Endothelial cell (in vitro differentiated cells): Measurements from ENCODE around the genes ACP1 and PXDN.

DNA sequence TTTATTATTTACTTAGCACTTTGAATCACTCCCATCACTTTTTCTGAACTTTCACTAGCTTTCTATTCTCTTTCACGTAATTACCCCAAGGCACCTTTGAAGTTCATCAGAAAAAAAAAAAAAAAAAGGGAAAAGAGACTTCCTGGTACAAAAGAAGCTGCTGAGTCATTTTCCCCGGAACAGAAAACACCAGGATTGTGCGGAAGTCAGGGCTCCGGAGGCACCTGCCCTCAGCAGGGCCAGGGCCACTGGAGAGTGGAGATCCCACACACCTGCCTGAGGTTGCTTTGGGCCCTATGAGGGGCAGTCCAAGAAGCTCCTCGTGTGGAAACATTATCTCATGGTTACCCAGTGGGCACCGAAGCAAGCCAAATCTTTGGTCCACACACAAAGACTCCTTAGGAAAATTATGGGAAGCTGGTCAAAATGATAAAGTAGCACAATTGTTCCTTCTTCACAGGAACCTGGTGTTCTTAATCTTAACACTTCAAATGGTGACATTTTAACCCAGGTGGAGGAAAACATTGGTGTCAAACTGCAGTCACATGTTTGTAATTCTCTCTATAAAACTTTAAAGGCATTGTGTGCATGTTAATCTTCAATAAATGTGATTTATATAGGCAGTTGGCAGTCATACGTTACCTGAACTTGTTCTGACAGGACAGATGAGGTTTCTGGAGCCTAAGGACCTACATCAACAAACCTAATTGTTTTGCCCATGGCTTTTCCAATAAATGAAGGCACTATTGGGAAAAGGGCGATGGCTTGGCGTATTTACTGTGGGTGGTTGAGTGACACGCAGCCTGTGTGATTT lies 23.3 kb upstream of the FAM110C start:
- PRO-cap: unidirectional peak, plus-strand start at position 182 of the sequence

DNA sequence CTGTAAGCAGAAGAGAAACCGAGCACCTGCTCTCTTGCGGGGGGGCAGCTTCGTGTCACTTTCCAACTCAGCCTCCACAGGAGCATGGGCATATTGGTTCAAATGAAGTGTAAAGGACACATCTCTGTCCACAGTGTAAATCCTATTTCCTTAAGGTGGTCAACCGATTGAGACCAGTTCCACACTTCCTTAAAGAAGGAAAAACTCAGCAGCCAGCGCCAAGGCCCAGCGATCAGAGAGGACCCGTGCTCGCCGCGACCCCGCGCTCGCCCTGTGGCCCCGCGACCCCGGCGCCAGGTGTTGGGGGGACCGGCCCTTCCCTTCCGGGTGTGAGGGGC lies 678 bp downstream of the SH3YL1 start:
- PRO-cap: bidirectional peak, plus-strand start at position 192 of the sequence, minus-strand start at position 85 of the sequence; unidirectional peak, plus-strand start at position 192 of the sequence

GRCh38 chr2:264309-265023 lies at the start of gene ACP1:
Gene ACP1 (plus strand): TSS chr2:264947.
- PRO-cap: bidirectional peak, plus-strand start at chr2:264947, minus-strand start at chr2:264779

DNA sequence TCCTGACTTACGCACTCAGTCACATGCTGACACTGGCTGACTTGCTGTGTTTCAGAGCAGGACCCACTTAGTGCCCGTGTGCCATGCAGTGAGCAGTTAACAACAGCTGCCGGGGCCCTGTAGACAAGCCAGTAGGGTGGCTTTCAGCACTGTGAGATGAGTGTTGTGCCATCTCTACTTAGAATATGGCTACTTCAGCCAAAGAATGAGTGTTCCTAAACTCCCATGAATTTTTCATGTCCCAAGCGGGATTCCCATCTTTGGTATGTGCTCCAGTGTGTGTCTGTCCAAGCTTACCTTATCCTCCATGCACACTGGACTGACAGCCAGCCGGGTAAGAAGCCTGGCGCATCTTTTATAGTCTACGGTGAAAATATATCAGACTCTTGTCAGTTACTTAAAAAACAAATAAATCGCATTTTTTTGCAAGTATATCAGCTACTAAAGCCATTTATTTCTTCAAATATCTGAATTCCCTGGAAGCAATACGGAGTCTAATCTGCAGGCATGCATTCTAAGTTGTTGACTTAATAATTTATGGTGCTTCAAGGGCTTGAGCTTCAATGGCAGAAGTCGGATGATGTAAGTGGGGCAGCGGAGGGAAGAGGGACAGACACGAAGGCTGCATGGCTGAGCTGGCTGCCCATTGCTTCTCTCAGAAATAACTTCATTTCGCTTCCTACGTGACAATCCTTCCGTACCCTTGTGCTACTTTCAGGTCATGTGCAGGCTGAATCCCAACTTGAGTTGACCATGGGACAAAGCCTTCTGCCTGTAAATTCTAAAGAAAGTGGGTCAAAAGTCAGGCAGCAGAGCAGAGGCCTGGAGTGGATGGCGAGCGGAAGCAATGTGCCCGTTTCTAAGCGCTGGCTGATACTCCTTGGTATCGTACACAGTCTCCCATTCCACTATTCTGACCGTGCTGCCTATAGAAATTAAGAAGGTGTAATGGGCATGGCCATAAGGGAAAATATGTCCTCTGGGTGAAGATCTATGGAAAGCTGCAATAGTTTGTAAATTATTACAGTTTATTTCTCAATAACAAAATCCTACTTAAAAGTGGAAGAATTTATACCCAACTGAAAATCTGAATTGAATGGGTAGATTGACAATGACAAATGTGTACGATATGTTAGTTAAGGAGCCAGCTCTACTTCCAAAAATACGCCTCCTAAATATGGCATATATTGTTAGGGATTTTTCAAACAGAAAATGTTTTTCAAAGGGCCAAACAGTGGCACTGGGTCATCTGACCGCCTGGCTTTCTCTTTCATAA lies 4.6 kb downstream of the ALKAL2 start:
- PRO-cap: no peak

GRCh38 chr2:286693-287499 lies 995 bp downstream of the ALKAL2 start:
- PRO-cap: unidirectional peak, plus-strand start at chr2:287315

GRCh38 chr2:439796-440557 lies 152.1 kb upstream of the ALKAL2 start:
- PRO-cap: no peak

DNA sequence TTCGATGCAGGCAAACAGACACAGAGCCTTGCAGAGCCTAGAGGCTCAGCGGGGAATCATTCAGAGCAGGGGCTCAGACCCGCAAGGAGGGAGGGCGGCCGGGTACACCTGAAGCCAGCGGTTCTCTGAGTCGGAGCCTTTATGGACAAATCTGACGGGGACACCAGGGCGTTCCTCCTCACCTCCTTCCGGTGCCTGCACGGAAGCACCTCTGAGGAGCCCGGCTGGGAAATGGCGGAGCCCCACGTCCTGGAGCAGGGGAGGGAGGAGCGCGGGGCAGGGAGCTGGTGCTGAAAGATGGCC lies 193.5 kb upstream of the ALKAL2 start:
- PRO-cap: unidirectional peak, plus-strand start at position 59 of the sequence; bidirectional peak, plus-strand start at position 214 of the sequence, minus-strand start at position 102 of the sequence

DNA sequence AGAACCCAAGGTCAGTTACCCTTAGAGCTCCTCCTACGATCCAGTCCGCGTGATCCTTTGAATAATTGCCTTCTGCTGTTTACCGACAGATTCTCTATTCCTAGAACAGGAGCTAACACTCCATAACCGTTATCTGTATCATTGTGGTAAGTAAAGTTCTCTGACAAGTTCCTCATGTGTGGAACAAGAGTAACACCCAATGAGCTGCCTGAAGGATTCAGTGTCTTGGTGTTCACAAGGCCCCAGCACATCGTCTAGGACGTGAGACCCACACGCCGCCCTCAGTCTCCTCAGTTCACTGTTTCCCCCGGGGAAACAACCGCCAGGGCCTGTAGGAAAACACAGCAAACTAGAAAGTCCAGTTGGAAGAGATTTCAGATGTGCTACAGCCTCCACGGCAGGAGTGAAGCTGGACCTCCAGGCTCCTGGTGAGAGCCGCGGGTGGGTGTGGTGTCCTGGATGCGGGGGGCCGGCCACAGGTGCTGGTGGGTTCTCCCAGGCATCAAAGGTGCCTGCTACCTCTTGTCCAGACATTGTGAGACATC lies 131.5 kb downstream of the TMEM18 start:
- PRO-cap: no peak

- PRO-cap: no peak
These were observed 87.6 kb downstream of the TMEM18 start for GRCh38 chr2:589421-590112.

DNA sequence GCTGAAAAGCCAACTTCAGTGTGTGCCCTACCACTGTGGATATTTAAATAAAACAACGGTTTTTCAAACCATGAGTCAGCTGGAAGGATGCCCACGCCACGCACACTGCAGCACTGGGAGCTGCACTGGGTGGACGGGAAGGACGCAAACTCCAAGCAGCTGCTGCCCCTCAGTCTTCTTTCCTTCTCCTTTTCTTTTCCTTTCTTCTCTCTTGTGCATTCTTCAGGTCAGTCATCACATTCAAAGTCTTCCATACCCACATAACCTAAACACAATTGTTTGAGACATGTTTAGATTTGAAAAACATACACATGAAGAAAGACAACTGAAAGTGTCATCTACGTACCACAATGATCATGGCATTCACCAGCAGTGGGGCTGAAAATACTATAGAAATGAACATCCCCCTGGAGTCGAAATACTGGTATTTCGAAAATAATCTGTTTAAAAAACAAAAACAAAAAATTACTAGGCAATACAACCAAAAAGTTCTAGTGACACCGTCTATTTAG lies 7.7 kb downstream of the TMEM18 start:
- PRO-cap: no peak

- PRO-cap: bidirectional peak, plus-strand start at chr2:695435, minus-strand start at chr2:695285
These were observed 17.9 kb upstream of the TMEM18 start for GRCh38 chr2:694949-695611.

GRCh38 chr2:1415115-1415895 lies 2.0 kb downstream of the TPO start:
- PRO-cap: no peak

GRCh38 chr2:1561319-1561639 lies 148.0 kb downstream of the TPO start:
- PRO-cap: no peak

DNA sequence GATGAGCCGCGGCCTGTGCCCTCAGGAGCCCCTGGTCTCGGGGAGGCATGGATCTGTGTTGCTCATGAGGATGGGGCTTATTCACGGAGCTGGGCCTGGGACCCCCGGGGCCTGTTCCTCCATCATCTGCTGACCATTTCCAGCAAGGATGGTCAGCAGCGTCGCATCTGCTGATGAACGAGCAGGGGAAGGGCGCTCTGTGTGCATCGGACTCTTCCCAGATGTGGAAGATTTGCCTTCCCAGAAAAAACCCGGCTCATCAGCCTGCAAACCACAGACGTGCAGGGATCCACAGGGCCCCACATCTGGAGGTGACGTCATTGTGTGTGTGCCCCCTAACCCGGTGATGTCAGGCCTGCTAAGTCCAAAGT lies 144.0 kb downstream of the PXDN start:
- PRO-cap: no peak

GRCh38 chr2:1600767-1601408 lies 143.4 kb downstream of the PXDN start:
- PRO-cap: no peak

DNA sequence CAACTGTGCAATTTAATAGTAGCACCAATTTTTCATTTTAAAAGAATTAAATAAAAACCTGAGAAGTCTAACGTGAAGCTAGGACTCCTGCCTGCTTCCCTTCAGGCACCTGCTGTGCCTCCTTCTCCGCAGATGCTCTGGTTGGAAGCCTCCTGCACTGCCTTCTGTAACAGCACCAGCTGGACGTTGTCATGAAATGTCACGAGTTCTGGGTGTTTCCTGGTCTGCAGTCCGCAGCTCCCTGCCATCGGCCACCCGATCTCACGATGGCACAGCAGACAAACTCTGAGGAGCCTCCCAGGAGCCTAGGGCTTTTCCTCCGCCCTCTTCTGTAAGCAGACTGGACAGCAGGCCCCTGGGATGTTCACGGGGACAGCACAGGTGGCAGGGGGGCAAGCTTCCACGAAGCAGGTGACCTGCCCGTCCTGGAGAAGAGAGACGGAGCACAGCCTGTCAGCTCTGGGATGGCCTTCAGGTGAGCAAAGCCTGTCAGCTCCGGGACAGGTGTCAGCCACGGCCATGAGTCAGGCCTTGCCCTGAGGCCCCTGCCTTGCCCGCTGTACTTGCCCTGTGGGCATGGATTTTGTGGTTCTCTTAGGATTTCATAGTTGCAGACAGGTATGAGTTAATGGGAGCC lies 110.3 kb downstream of the PXDN start:
- PRO-cap: no peak

DNA sequence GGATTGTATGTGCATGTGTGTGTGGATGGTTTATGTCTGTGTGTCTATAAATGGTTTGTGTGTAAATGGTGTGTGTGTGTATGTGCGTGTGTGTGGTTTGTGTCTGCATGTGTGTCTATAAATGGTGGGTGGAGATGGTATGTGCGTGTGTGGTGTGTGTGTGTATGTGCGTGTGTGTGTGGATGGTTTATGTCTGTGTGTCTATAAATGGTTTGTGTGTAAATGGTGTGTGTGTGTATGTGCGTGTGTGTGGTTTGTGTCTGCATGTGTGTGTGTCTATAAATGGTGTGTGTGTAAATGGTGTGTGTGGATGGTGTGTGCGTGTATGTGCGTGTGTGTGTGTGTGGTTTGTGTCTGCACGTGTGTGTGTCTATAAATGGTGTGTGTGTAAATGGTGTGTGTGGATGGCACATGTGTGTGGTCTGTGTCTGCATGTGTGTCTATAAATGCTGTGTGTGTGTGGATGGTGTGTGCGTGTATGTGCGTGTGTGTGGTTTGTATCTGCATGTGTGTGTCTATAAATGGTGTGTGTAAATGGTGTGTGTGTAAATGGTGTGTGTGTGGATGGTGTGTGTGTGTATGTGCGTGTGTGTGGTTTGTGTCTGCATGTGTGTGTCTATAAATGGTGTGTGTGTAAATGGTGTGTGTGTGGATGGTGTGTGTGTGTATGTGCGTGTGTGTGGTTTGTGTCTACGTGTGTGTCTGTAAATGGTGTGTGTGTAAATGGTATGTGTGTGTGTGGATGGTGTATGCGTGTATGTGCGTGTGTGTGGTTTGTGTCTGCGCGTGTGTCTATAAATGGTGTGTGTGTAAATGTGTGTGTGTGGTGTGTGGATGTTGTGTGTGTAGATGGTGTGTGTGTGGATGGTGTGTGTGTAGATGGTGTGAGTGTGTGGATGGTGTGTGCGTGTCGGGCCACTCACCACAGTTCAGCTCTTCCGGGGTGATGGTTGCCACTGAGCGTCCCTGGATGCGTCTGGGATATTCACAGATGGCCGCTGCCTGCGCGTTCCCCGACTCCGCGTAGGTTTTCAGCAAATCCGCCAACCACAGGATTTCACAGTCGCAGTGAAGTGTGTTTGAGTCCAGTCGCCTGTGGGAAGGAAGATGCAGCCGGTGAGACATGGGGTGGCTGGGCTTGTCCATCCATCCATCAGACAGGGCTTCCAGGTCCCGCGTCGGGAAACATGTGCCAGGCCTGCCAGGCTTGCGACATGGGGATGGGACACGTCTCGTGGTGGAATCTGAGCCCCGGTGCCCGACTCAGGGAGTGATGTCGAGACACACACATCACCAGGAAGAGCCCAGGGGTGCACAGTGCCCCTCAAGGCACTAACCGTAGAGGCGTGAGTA lies 64.6 kb downstream of the PXDN start:
- PRO-cap: no peak

GRCh38 chr2:1744142-1745075 lies at the start of gene PXDN:
Gene PXDN (minus strand): TSS chr2:1744515.
- PRO-cap: bidirectional peak, plus-strand start at chr2:1744668, minus-strand start at chr2:1744513

DNA sequence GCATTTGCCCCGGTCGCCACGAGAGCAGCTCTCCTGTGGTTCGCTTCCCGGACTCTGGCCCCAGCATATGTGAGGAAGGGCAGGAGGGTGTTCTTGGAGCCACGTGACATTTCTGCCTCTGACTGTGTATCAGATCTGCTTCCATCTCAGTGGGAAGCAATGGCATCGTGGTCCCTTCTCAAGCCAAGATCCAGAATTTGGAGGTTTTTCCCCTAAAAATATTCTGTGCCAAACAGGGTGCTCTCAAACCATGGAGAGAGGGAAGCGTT lies 74.2 kb upstream of the PXDN start:
- PRO-cap: no peak

DNA sequence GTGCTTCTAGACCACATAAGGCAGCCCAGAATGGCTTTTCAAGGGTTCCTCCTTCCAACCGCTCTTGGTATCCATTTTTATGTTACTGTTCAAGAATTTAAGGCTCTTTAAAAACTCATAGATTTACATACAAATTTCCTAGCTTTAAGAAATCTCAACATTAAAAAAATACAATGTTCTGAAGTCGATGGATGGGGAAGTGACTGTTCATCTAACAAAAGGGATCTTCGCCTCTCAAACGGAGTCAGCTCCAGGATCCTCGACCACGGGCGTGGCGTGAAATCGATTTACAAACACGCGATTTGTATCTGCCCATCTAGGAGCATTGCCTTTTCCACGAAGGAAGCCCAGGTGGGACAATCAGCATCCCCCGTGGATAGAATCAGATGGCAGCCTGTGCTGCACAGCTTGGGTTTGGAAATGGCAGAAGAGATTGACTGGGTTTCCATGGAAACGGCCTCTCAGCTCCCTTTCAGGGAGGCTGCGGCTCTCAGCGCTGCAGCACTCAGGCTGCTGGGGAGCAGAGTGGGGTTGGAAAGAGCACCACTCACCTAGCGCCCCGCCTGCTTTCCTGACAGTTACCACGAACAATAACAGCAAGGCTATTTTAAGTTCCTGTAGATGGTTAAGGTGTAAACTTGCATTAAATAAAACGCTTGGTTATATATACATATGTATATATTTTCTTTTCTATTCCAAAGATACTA lies 110.8 kb upstream of the PXDN start:
- PRO-cap: bidirectional peak, plus-strand start at position 499 of the sequence, minus-strand start at position 435 of the sequence